Heart (tissue), 3 donors: ENCODE data around the gene RHOU.

DNA sequence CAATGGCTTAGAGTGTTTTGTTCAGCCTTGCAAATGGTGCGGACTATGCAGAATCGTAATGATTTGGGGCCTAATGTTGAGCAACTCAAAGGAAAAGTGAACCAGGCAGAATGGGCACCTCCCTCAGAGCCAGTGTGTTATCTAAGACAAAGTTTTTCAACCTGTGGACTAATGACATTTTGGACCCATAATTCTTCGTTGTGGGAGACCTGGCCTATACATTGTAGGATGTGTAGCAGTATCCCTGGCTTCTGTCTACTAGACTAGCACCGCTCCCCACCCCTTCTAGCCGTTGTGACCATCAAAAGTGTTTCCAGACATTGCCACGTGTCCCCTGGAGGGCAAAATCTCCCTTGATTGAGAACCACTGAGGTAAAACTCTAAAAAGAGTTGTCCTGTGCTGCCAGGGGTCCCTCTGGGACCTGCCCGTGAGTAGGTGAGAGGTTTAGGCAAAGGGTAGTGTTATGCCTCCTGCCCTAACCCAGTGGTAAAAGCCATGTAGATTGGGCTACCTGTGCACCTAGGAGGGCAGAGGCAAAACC lies 1.8 kb downstream of the COQ8A start:
- RAMPAGE, long total RNA, 2 experiments, result no peak in any of the 2 experiments

- RAMPAGE, long total RNA, 2 experiments, result no peak in any of the 2 experiments
Measured at GRCh38 chr1:226946546-226947350, 6.7 kb downstream of the COQ8A start.

GRCh38 chr1:226975010-226975560 lies 35.0 kb downstream of the COQ8A start:
- RAMPAGE, long total RNA, 2 experiments, result no peak in any of the 2 experiments

- RAMPAGE, long total RNA, 2 experiments, result no peak in any of the 2 experiments
Measured at GRCh38 chr1:226984773-226985587, 44.9 kb downstream of the COQ8A start.

DNA sequence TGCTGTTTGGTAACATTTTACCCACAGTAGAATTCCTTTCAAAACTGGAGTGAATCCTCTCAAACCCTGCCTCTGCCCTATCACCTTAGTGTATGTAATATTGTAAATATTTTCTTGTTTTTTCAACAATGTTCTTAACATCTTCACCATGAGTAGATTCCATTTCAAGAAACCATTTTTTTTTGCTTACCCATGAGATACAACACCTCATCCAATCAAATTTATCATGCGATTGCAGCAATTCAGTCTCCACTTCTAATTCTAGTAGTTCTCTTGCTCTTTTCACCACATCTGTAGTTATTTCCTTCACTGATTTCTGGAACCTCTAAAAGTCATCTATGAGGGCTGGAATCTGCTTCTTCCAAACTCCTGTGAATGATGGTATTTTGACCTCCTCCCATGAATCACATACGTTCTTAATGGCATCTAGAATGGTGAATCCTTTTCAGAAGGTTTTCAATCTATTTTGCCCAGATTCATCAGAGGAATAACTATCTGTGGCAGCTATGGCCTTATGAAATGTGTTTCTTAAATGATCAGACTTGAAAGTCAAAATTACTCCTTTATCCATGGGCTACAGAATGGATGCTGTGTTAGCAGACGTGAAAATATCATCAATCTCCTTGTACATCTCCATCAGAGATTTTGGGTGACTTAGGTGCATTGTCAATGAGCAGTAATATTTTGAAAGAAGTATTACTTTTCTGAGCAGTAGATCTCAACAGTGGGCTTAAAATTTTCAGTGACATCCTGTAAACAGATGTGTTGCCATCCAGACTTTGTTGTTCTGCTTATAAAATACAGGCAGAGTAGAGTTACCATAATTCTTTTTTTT lies 79.2 kb downstream of the COQ8A start:
- RAMPAGE, long total RNA, 2 experiments, result no peak in any of the 2 experiments

- RAMPAGE, long total RNA, 2 experiments, result no peak in any of the 2 experiments
Measured at GRCh38 chr1:227317444-227317664, 938 bp downstream of the CDC42BPA start.

GRCh38 chr1:227318668-227319097 lies 391 bp upstream of the CDC42BPA start:
- RAMPAGE, long total RNA, 2 experiments, result no peak in any of the 2 experiments

- RAMPAGE, long total RNA, 2 experiments, result no peak in any of the 2 experiments
Measured at GRCh38 chr1:227786684-227786977, 28.8 kb upstream of the PRSS38 start.

GRCh38 chr1:227793739-227794261 lies 21.7 kb upstream of the PRSS38 start:
- RAMPAGE, long total RNA, 2 experiments, result no peak in any of the 2 experiments

GRCh38 chr1:227887619-227888291 lies 60.0 kb downstream of the WNT9A start:
- RAMPAGE, long total RNA, 2 experiments, result no peak in any of the 2 experiments

- RAMPAGE, long total RNA, 2 experiments, result no peak in any of the 2 experiments
Measured at GRCh38 chr1:228106380-228107021, 2.6 kb downstream of the MRPL55 start.

DNA sequence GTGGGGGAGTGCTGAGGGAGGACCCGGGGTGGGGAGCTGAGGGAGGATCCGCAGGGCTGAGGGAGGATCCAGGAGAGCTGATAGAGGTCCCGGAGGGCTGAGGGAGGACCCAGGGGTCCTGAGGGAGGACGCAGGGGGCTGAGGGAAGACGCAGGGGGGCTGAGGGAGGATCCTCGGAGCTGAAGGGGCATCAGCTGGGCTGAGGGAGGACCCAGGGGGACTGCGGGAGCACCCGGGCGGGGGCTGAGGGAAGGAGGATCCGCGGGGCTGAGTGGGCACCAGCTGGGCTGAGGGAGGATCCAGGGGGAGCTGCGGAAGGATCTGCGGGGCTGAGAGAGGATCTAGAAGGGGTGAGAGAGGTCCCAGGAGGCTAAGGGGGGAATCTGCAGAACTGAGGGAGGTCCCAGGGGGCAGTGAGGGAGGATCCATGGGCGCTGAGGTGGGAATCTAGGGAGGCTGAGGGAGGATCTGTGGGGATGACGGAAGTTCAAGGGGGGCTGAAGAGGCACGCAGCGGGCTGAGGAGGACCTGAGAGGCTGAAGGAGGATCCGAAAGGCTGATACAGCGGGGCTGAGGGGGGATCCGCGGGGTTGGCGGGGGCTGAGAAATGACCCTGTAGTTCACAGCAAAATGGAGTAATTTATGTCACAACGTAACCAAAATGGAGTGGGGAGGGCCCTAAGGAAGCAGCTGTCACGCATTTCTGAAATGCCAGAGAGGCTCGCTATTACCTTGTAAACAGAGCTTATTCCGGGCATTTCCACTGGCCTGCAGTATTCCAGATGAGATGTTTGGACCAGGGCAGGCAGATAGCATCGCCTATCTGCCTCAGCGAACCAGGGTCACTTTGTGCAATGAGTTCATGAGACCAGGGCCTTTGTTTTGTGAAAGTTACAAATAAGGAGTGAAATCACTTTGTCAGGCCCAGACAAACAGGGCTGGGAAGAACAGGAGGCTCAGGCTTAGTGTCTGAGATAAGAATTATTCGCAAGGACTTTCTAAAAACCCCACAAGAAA lies 787 bp upstream of the MRPL55 start:
- RAMPAGE, long total RNA, 2 experiments, result no peak in any of the 2 experiments

DNA sequence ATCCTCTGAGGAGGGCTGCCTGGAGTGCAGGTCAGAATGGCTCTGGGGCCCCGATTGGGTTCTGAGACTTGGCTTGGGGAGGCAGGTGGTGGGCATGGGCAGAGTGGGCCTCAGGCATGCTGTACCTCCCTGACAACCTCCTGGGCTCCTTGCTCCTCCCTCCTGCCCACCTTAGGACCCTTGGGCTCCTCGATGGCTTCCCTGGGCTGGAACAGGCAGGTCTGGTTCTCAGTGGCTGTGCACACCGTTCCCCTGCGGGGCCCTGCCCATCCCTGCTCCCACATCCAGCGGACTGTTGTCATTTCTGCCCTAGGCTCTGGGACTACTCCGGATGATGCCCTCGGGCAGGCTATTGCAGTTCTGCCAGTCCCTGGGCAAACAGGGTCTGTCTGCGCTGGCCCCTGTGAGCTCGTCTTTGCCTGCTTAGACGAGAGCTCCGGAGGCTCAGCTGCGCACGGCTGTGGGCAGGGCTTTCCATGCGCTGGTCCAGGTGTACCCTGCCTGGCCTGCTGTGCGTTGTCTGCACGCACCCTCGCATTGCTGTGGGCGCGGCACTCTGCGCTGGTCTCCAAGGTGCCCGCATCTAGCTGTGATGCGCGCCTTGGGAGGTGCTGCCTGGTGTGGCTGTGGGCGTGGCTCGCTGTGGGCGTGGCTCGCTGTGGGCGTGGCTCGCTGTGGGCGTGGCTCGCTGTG lies 8.0 kb downstream of the IBA57 start:
- RAMPAGE, long total RNA, 2 experiments, result no peak in any of the 2 experiments

DNA sequence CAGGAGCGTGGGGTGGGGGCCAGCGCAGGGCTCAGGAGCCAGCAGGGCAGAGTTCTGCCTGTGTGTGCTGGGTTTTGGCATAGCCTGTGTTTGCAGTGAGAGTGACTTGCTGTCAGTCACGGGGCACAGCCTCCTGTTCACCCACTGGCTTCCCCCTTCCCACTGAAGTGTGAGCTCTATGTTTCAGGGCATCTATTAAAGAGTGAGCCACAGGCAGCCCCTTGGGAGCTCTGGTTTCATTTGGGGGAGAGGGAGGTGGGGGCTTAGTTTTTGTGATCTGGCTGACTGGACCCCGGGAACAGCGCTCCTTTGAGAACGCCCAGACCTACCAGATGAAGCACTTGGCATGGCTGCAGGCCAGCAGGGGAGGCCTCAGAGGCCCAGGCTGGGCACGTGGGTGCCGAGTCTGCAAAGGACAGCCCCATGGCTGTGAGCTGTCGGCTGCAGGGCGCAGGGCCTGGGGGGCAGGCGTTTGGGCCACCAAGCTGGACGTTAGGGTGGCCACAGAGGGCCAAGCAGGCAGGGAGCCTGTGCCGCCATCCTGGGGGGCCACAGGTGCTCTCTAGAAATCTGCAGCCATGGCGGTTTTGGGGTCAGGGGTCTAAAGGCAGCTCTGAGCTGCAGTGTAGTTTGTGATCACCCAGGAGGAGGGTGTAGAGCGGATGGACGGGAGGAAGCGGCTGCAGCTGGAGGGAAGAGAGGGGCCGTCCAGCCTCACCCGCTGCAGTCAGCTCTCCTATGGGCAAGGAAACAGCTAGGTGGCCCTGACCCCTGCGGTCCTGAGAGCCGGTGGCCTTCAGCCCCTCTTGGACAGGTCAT lies 10.8 kb downstream of the IBA57 start:
- RAMPAGE, long total RNA, 2 experiments, result no peak in any of the 2 experiments

- RAMPAGE, long total RNA, 2 experiments, result no peak in any of the 2 experiments
Measured at GRCh38 chr1:228209029-228209640, 1.3 kb downstream of the OBSCN start.

- RAMPAGE, long total RNA, 2 experiments, result no peak in any of the 2 experiments
Measured at GRCh38 chr1:228249814-228250587, 42.2 kb downstream of the OBSCN start.

- RAMPAGE, long total RNA, 2 experiments, result no peak in any of the 2 experiments
Measured at GRCh38 chr1:228358194-228358839, 48.3 kb downstream of the TRIM11 start.

DNA sequence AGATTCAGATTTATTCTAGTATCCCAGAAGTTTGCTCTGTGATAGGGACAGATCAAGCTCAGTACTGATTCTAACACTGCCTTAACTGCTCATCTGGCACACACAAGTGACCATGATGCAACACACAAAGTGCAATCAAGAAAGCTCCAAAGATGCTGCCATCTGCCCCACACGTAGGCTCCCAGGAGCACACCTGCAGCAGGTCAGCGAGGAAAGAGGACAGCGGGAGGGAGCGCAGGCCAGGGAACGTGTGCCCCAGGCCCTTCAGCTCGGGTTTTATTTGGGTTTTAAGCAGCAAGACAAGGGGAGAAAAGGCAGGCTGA lies 1.4 kb downstream of the TRIM11 start:
- RAMPAGE, long total RNA, 2 experiments, result no peak in any of the 2 experiments

- RAMPAGE, long total RNA, 2 experiments, result no peak in any of the 2 experiments
Measured at GRCh38 chr1:228490212-228491092, 3.3 kb downstream of the RNF187 start.

- RAMPAGE, long total RNA, 2 experiments, result no peak in any of the 2 experiments
Measured at GRCh38 chr1:228734753-228735747, at the start of gene RHOU. RHOU (plus strand) TSS chr1:228735479.